ENCODE measurements around the genes RAB42, SRSF4 and ZCCHC17.

- PRO-cap: no peak
Measured at GRCh38 chr1:28591804-28592567, at the start of gene RAB42. TSS of gene RAB42 (plus strand) at chr1:28592265.

- PRO-cap: no peak
Measured at GRCh38 chr1:28746318-28746582, 9.5 kb downstream of the YTHDF2 start.

DNA sequence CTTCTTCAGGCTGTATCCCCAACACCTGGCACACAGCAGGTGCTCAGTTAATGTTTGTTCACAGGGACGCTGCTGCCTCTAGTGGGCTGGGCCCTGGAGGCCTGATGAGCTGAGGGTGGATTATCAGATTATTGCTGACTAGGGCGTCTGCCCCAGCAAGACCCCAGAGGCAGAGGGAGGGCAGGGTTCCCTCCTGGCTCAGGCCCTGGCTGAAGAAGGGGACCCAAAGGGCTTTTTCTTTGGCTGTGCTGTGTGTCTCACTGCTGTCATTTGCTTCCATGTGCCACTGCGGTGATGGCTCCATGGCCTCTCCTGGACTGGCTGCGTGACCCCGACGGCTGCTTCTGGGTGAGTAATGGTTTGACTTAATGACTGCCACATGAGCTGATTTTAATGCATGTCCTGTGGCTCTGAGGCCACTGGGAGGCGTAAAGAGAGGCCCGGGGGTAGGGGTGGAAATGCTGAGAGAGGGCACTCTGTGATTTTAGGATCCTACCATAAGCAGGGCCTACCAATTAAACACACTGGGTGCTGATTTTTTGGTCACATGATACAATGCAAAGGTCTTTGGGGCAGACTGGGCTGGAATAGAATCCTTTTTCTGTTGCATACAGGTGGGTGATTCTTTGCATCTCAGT lies 20.8 kb upstream of the EPB41 start:
- PRO-cap: no peak

- PRO-cap: no peak
Measured at GRCh38 chr1:29043581-29043888, 80.2 kb downstream of the TMEM200B start.

- PRO-cap: bidirectional peak, plus-strand start at chr1:29181476, minus-strand start at chr1:29181421; bidirectional peak, plus-strand start at chr1:29182193, minus-strand start at chr1:29181867
Measured at GRCh38 chr1:29181365-29182349, at the start of gene SRSF4. TSS of gene SRSF4 (minus strand) at chr1:29181900.

DNA sequence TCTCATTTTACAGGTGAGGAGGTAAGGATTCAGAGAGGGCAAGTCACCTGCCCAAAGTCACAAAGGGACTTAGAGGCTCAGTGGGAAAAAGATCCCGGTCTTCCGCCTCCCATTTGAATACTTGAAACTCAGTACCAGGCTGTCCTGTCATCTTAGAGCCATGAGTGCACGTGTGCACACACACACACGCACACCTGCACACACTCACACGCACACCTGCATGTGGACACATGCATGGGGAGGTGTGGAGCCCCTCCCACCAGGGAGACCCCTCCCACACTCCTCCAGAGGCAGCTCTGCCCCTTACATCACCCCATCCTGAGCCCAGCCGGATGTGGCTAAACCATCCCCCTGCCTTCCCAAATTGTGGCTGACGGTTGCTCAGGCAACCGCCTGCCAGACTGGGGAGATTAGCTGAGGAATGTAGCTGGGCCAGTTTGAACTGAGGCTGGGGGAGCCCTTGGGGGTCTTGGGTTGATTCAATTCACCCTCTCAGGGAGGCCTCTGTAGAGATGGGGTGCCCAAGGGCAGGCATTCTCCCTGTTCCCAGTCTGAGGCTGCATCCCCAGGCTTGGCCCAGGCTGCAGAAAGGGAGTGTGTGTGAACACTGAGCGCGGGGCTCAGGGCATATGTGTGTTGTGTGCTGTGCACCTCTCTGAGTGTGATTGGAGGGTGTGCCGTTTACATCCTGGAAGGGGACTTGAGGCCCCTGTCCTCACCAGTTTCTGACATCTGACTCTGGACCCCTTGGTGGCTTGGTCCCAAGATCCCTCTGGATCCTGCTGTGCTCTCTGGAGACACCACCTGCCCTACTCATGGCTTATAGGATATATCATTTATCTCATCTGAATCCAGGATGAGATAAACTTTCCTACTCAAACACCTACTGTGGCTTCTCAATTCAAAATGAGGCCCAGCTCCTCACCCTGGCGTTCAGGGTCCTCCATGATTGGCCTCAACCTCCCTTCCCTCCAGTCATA lies 13.0 kb downstream of the PTPRU start:
- PRO-cap: no peak

- PRO-cap: no peak
Measured at GRCh38 chr1:30009854-30010349, 713.5 kb downstream of the MATN1 start.

- PRO-cap: no peak
Measured at GRCh38 chr1:30295811-30296163, 427.6 kb downstream of the MATN1 start.

- PRO-cap: no peak
Measured at GRCh38 chr1:30730027-30730923, 6.9 kb upstream of the MATN1 start.

DNA sequence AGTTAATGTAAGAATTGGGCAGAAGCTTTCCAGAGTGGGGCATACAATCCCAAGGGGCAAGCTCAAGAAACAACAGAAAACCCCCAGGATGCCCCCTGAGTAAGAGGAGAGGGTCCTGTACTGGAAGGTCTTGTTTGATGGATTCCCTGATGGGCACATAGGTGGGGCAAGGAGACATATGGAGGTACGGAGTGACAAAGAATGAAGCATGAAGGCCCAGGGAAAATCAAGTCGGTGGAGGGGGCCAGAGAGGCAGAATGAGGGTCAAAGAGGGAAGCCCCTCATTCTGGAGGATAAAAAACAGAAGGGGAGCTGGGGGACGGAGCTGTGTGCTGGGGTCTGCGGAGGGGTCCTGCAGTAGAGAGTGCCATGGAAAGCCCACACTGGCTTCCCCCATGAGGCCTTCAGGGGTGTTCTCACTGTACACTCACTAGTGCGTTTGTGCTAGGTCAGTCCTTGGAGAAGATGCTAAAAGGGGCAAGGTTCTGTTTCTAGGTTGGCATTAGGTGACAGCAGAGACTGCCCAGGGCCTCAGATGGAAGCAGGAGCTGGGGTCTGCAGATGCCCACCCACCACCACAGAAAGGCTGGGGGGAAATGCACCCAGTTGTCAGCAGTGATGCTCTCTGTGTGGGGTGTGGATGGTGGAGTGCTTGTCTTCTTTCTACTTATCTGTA lies 12.5 kb upstream of the MATN1 start:
- PRO-cap: no peak

DNA sequence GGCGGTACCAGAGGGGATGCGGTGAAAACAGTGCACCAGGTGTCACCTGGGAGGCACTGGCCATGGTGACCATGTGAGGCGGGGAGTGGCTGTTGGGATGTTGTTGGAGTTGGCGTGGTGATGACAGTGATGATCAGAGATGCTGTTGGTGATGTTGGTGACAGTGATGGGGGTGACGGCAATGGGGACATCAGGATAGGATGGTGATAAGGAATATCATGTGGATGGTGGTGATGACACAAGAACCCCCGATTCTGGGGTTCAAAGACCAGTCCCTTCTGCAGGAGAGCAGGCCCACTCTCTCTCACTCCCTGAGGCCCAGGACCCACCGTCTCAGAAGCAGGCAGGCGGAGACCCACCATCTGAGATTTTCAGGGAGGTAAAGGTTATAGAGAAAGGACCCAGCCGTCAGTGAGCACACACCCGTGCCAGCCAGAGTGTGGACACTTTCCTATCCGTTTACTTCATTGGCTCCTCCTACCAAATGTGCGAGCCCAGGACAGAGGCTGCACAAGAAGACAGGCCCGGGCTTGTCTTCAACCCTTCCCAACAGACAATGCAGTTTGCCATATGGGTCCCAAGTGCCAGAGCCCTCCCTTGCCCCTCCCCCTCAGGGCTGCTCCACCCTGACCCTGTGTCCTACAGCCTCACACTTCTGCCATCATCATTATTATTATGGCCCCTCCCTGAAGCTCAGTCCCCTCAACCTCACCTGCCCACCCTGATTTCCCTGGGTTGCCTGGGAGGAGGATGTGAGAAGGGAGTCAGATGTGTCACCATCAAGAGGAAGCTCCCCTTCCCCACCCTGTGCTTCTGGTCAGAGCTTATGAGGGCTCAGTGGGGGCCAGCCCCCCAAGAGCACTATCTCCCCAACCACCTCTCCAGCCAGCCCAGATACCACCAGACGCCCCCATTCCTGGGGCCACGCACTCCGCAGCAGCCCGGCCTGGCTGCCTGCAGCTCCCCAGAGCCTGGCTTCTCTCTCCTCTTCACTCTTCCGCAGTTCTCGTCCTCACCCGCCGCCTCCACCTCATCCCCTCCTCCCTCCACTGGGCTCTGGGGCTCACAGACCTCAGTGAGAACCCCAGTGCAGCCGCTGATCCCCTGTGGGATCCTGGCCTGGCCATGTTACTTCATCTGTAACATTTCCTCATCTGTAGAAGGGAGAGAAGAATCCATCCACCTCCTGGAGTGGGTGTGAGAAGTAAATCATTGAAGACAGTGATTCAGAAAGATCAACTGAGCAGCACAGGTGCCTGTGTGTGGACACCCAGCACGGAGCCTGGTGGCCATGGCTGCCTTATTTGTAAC lies 9.4 kb downstream of the LAPTM5 start:
- PRO-cap: no peak

DNA sequence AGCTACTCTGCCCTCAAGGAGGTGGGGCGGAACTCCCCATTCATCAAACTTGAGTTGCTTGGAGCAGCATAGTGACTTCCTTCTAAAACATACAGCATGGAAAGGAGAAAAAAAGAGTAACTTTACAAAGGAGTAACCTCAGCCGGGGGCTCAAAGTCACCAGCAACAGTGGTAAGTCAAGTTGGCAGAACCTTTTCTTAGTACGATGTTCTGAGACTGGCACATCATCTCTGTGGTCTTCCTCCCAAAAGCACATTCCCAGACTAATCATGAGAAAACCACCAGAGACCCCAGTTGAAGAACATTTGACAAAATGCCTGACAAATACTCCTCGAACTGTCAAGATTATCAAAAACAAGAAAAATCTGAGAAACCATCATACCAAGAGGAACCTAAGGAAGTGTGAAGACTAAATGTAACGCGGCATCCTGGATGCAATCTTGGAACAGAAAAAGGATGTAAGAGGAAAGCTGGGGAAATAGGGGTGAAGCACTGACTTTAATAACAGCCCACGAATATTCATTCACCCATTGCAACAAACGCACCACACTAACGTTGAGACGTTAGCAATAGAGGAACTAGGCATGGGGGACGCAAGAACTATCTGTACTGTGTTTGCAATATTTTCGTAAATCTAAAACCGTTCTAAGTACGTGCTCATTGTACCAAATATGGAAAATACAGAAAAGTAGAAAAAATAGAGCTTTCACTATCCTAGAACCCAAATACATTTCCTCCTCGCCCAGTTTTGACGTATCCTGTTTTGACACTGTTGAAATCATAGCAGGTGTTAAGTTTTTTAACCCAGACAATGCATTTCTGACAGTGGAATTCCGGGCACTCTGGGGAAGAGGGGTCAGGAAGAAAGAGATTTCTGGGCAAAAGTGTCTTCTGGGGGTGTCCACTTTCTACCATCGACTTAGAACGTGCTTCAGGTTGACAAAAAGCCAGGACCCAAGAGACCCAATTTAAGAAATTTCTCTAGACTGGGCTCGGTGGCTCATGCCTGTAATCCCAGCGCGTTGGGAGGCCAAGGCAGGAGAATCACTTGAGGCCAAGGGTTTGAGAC lies 4.0 kb downstream of the LAPTM5 start:
- PRO-cap: no peak

- PRO-cap: no peak
Measured at GRCh38 chr1:30759767-30760481, 2.4 kb upstream of the LAPTM5 start.

GRCh38 chr1:30761215-30762155 lies 3.9 kb upstream of the LAPTM5 start:
- PRO-cap: no peak

- PRO-cap: no peak
Measured at GRCh38 chr1:30779482-30779993, 22.0 kb upstream of the LAPTM5 start.

DNA sequence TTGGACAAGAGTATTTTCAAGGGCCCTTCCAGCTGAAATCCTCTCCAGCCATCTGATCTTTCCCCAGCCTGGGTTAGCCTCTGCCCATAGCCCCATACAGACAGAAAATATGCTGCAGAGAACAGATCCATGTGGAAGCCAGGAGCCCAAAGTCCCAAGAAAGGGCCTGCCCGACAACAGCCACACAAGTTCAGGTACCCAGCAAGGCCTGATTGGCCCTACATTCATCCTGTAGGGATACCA lies 11.2 kb downstream of the SDC3 start:
- PRO-cap: no peak

- PRO-cap: no peak
Measured at GRCh38 chr1:31012115-31013029, 53.1 kb downstream of the PUM1 start.

DNA sequence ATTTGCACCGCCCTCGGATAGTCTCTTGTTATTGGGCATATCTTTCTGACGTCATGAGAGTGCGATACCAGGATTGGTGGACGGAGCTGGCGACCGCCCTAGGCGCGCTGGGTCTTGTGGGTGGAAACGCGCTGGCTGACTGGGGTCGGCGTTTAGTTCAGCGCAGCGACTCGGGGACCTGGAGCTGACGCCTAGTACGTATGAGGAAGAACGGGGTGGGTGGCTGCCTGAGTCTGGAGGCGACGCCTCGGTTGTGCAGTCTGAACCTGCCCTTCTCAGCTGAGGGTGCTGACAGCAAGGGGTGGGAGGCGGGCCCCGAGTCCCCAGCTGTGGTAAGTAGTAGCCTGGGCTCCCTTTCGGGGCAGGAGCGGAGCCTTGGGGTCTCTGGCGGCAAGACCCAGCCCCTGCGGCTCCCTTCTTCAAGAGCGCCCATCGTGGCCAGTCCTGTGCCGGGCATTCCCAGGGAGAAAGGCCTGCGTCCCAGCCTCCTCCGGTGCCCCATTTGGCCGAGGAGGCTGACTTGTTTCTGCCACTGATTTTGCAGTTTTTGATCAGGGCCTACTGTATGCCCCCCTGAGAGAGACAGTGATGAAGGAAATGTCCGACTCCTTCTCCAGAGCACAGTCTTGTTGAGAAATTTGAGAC lies at the start of gene ZCCHC17:
TSS of gene ZCCHC17 (plus strand) at position 151 of the 645 bp plus-strand sequence.
- PRO-cap: bidirectional peak, plus-strand start at position 151 of the sequence, minus-strand start outside the sequence

DNA sequence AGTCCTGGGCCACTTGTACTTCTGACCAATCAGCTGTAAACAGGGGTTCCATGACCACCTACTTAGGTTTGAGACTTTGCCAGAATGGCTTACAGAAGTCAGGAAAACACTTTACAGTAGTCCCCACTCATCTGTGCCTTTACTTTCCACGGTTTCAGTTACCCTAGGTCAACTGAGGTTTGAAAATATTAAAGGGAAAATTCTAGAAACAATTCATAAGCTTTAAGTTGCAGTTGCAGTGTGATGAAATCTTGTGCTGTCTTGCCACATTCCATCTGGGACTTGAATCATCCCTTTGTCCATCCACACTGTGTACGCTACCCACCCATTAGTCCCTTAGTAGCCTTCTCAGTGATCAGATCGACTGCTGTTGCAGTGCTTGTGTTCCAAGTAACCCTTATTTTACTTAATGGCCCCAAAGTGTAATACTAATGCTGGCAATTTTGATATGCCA lies 30.5 kb downstream of the ZCCHC17 start:
- PRO-cap: no peak

DNA sequence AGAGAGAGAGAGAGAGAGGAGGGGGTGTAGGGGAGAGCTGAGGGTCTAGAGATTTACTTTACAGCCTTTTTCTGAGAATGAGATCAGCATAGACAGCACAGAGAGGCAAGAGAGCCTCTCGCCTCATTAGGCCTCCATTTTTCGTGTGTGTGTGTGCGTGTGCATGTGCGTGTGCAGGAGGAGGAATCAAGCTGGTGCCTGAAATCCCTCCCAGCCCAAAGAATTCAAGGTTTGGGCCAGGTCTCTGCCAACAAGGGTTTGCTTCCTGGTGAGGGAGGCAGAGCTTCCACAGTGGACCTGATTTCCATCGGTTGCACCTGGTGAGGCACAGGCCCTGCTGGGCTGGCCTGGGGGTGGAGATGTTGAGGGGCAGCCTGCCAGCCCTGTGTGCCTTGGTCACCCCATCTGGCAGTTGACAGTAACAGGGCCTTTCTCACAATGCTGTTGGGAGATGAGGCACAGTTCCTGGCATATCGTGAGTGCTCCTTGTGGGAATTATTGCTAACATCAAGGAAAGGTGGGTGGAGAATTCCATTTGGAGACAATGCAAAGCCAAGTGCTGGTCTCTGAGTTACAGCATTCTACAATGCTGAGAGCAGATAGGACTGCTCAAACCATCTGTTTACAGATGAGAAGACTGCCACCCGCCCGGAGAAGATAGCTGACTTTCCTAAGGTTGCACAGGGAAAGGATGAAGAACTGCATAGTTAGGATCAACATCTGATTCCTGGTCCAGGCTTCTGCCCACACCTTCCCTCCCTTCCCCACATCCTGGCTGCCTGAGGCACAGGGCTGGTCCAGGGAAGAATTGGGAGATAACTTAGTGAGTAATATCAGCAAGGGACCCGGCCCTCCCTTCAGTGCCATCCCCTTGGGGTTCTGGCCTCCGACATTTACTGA lies 1.7 kb downstream of the SERINC2 start:
- PRO-cap: no peak

Measured in SP-49 (cell line).